Astrocyte (in vitro differentiated cells and primary cell): Measurements from ENCODE around the genes G2E3 and ARHGAP5.

DNA sequence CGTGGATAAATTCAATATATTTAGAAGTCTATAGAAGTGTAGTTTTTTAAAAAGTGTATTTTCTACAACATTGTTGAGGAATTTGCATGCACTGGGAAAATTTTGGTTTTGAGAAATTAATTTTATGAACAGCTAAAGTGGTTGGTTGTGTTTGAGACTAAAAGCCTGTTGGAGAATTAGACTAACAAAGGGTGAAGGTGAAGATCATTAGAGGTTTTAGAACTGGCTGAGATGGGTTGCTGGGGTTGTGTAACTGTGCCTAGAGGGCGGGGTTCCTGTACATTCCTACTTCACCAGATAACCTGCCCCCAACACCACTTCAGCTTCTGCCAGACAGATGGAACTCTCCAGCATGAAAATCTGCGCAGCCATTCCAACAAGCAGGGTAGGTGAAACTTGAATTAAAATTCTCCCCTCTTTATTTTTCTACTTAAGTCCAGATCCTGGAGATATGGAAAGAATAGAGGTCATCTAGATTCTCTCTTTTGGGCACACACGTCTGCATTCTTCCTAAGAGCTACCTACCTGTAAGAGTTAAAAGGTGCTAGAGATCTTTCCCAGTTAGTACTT lies 6.0 kb downstream of the FOXG1 start:
- PRO-cap = no peak
- RRBS, 2 experiments = no CpG with 5 or more reads among the region's 4 CpGs

DNA sequence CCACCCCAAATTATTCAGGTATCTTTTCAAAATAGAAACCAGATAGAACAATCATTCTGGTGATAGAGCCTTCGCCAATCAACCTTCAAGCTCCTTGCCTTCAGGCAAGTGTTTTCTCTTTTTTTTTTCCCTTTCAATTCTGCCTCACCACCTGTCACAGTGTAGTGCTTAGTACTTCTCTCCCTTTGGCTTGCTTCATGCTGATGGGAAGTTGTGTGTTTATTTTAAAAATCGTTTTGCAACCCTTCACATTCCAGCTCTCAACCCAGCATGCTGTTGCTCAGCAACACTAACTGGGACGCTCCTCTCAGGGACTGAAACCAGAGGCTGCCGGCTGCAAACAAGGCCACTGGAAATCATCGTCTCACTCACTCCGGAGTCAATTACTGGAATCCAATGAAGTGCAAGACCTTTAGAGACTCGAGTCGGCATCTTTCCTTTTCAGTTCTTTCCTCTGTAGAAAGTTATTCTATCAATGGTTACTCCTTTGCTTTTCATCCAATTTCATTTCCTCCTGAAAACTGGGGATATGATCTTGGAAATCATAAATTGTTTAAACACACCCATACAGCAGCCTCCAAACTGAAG lies 342.6 kb downstream of the PRKD1 start:
- PRO-cap = no peak
- RRBS, 2 experiments = 0 to 10% methylated on average over 2 of the region's 8 CpGs

GRCh38 chr14:30194638-30194982 lies 267.0 kb upstream of the PRKD1 start:
- PRO-cap = no peak
- RRBS, 2 experiments = no CpG with 5 or more reads among the region's 3 CpGs

DNA sequence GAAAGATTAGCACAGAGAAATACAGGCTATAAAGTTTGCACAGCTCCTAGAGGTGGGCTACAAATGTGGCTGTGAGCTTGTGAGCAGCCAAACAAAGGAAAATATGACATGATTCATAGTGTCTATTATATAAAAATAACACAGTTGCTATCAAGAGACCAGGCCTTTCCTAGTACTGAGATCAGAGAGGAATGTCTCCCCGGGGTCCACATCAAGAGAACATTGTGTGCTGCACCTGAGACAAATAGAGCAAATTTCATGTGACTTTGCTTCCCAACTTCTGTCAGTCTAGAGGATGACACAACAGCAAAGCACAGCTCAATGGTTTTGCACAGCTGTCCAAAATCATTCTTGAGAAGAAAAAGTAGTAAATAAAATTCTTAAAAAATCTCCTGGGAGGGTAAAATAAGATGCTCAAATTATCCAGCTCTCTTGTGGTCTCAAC lies 297.5 kb upstream of the PRKD1 start:
- PRO-cap = no peak
- RRBS, 2 experiments = no CpG with 5 or more reads among the region's 1 CpG

DNA sequence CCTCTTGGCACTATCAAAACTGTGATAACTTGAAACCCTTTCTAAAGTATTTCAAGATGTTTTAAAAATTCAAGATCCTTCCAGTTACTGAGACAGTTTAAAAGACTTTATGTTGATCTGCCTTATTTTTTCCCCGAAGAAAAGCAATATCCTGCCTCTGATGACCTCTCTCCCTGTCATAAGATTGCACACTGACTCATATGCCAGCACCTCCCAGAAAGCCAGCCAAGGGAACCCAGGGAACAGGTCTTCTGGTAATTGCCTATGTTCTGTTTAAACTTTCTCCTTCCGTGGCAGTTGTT lies 300.2 kb upstream of the PRKD1 start:
- PRO-cap = no peak
- RRBS, 2 experiments = no CpG with 5 or more reads among the region's 2 CpGs

DNA sequence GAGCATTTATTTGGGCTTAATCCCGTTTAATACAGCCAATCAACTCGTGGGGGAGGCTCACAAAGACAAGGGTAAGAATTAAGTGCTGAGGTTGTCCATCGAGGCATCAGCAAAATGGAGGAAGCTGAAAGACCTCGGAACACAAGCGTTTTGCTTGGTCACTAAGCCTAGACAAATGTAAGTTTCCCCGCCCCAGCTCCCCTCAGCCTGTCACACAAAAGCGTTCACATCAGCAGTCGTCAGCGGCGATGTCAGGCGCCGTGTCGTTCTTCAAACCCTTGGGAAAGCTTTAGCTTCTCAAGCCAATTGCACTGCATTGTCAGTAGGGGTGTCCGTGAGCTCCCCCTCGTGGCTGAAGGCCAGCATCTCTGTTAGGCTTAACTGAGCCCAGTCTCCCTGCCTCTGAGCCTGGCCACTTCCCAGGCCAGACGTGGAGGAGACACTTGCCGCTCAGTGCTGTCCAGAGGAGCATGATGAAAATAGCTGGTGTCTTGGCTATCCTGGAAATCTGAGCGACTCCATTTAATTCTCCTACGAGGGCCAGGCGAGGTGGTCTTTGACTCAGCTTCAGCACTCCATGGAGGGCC lies 288.3 kb upstream of the G2E3 start:
- PRO-cap = no peak
- RRBS, 2 experiments = no CpG with 5 or more reads among the region's 20 CpGs

- PRO-cap = bidirectional peak, plus-strand start at chr14:30559158, minus-strand start at chr14:30559051
- RRBS, 2 experiments = 1 to 2% methylated on average over 16 to 21 of the region's 62 CpGs
Observed at GRCh38 chr14:30558705-30559558, at the start of gene G2E3. Gene G2E3 (plus strand): TSS chr14:30559158.

GRCh38 chr14:30848875-30849468 lies 25.4 kb upstream of the COCH start:
- PRO-cap = no peak
- RRBS, 2 experiments = no CpG with 5 or more reads among the region's 4 CpGs

DNA sequence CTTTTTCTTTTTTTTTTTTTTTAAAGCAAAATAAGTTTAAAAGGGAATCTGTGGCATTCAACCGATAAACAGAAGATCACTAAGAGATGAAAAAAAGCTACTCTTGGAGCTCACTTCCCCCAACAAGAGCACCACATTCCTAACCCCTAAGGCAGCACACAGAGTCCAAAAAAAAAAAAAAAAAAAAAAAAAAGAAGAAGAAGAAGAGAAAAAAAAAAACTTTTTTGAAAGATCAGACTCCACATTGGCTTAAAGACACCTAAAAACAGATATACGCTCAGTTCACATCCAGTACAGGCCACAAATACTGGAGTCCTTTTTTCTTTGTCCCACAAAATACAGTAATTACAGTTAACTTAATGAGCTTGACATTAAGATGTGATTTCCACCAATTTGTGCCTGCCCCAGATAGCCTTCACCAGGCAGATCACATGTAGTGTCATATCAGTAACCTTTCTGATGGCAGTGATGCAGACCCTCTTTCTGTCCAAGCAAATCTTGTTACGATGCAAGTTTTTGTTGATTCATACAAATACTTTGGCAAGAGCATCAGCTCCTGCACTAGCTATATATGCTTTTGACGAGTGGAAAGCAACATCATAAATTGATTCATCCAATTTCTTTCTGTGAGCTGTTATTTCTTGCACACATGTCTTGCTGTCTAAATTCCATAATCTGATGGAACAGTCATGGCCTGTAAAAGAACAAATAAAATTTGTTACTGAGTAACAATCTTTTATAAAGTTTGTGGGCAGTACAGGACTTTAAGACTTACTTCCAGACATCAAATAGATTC lies 20.7 kb downstream of the COCH start:
- PRO-cap = no peak
- RRBS, 2 experiments = no CpG with 5 or more reads among the region's 4 CpGs

DNA sequence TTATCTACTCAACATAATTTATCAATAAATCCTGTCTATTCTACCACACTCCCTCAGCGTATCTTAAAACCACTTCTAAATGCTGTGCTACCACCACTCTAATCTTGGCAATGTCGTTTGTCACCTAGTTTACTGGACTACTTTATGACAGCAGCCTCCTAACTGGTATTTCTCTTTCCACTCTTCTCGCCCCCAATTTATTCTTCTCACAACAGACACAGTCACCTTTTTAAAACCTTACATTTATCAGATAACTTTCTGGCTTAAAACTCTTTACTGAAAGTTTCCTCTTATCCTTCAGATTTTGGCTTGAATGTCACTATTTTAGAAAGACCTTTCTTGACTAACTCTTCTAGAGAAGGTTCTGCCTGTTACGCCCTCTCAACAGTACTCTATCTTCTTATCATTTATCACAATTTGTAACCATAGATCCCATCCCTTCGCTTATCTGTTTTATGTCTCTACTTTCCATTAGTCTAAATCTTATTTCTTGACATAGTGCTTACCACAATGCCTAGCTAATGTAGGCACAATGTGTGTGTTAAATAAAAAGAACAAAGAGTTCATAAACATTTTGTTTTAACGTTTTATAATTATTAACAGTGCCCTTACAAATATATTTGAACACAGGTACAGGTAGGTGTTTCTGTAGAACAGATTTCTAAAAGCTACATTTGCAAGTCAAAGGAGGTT lies 35.7 kb downstream of the COCH start:
- PRO-cap = no peak
- RRBS, 2 experiments = no CpG with 5 or more reads among the region's 6 CpGs

DNA sequence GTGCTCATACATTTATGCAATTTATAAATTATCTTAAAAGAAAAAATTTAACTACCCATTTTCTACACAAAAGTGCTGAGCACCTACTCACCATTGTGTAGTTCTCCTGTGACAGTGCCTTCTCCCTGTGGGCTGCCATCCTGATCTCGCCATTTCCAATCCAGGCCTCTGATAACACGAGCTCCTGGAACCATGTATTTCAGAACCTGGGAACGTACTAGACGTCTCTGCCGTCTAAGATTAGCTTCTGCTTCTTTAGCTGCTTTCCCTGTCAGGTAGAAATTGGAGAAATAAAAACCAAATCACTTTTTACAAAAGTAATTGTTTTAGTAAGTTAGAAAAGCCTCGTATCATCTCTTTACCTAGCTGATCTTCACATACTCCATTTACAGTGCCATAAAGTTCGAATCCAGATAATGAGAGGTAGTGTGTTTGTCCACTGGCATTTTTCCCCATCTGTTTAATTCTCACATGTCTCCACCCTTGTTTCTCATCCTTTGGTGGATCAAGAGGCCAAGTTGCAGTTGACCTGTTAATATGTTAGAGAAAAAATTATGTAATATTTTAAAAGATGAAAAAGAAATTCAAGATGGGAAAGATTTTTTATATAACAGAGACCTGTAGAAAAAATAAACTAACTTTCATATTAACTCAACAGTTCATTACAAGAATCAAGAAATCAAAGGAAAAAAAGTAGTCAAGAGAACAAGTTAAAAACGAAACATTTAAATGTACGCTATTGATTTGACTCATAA lies 74.3 kb downstream of the HECTD1 start:
- PRO-cap = no peak
- RRBS, 2 experiments = no CpG with 5 or more reads among the region's 9 CpGs

DNA sequence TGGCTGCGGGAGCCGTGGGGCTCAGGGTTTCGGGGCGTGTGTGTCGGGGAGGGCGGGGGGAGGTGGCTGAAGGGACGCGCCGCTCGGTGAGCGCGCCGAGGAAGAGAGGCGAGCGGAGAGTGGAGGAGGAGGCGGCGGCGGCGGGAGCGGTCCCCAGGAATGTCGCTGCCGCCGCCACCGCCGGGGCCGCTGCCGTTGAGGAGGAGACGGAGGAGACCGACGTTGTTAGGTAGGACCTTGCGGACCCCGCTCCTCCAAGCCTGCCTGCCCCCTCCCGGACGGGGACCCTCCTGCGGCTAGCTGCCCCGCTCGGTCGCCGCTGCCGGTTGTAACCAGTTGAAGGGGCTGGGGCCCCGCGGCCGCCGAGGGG lies at the start of gene ARHGAP5:
ARHGAP5 (plus strand) TSS at position 98 of the 370 bp plus-strand sequence.
- PRO-cap = bidirectional peak, plus-strand start at position 98 of the sequence, minus-strand start outside the sequence; bidirectional peak, plus-strand start at position 335 of the sequence, minus-strand start at position 330 of the sequence
- RRBS, 2 experiments = under 1 to 1% methylated on average over 15 of the region's 44 CpGs

DNA sequence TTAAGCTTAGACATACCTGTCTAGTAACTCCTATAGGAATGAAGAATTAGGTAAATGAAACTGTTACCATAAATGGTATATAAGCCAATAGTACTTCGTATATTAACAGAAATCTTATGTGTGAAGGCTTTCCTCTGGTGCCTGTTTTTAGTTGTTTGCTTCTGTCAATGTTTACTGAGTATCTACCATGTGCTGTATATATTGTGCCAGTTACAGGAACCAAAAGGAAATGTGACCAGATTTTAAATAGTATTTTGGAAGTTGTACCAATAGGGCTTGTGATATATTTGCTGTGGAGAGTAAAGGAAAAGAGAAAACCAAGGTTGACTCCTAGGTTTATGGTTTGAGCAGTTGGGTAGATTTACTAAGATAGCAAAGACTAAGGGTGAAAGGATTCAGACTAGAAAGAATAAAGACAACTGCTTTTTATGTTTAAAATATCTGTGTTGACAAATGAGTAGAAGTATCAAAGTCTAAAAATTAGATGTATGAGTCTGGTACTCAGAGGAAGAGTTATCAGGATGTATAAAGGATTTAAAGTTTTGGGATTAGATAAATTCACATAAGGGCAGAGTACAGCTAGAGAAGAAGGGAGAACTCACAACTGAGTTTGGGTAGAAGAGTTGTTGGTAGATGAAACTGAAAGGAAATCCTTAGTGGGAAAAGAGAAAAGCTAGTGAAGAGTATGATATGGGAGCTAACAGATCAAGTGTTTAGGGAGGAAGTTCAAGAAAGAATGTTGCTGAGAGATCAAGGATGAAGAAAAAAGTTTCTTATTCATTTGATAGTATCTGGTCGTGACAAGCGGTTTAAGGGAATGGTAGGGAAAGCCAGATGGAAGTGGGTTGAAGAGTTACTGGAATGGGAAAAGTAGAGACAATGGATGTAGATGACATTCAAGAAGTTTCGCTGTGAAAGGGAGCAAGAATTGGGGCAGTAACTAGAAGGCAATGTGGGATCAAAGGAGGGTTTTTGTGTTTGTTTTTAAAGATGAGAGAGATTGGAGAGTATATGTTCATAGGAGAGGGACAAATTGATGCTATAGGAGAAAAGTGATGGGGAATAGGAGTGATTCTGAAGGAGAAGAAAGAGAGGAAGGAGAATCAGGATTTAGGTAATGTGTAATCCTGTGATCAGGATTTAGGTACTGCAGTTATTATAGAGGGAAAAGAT lies 30.6 kb downstream of the ARHGAP5 start:
- PRO-cap = no peak
- RRBS, 2 experiments = no CpG with 5 or more reads among the region's 4 CpGs

- PRO-cap = no peak
- RRBS, 2 experiments = no CpG with 5 or more reads among the region's 6 CpGs
Observed at GRCh38 chr14:32202475-32202795, 125.3 kb downstream of the ARHGAP5 start.

GRCh38 chr14:32426894-32427572 lies 97.9 kb downstream of the AKAP6 start:
- PRO-cap = no peak
- RRBS, 2 experiments = no CpG with 5 or more reads among the region's 7 CpGs

GRCh38 chr14:32472381-32473217 lies 143.5 kb downstream of the AKAP6 start:
- PRO-cap = no peak
- RRBS, 2 experiments = no CpG with 5 or more reads among the region's 5 CpGs

DNA sequence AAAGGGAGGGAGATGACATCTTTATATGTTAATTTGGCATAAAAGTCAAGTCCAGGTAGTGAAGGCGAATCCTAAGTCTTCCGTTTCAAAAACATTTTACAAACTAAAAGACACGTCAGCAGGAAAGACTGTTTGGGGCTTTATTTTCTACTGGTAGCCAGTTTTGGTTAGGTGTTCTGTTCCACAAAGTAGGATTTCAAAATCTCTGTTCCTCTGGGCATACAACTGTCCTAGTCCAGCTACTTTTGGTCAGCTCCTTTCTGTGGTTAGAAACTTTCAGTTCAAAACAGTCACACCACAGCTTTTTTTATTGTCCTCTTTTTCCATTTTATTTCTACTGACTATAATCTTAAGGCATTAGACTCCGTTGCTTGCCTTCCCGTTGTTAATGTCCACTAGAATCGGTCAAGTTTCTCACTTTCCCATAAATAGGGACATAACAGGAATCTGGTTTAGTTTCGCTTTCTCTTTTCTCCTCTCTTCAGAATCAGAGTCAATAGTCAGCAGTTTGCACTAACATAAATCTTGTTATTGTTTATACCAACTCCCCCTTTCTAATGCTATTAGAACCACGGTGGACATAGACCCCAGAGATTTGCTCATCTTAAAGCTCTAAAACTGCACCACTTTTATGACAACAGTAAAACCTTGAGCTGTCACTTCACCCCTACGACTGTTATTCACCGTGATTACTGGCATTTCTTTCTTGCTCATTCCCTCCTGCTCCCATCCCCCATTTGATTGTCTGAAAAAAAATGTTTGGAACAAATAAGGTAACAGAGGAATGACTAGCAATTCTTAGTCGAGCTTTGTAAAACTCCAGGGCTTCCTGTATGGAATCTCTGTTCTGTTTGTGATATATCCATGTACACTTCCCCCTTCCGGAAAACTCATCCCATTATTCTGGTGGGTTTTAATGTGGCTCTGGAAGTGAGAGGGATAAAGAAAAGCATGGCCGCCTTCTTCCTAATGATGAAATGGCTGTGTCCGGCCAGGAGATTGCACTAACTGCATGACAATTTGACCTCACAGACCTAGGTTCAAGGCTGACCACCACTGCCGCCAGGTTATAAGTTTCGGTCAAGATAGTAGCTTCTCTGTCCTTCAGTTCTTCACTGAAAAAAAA lies 41.4 kb upstream of the NPAS3 start:
- PRO-cap = no peak
- RRBS, 2 experiments = 56% methylated on average over 3 of the region's 16 CpGs; no CpG with 5 or more reads in 1 of the 2 experiments

- PRO-cap = no peak
- RRBS, 2 experiments = no CpG with 5 or more reads among the region's 2 CpGs
Observed at GRCh38 chr14:33044117-33044463, 105.4 kb downstream of the NPAS3 start.

GRCh38 chr14:33611392-33611846 lies 339.5 kb downstream of the EGLN3 start:
- PRO-cap = no peak
- RRBS, 2 experiments = no CpG with 5 or more reads among the region's 4 CpGs

GRCh38 chr14:33766723-33767104 lies 184.2 kb downstream of the EGLN3 start:
- PRO-cap = no peak
- RRBS, 2 experiments = no CpG with 5 or more reads among the region's 2 CpGs